ENCODE results near the genes HMGB4 and GJB3.

DNA sequence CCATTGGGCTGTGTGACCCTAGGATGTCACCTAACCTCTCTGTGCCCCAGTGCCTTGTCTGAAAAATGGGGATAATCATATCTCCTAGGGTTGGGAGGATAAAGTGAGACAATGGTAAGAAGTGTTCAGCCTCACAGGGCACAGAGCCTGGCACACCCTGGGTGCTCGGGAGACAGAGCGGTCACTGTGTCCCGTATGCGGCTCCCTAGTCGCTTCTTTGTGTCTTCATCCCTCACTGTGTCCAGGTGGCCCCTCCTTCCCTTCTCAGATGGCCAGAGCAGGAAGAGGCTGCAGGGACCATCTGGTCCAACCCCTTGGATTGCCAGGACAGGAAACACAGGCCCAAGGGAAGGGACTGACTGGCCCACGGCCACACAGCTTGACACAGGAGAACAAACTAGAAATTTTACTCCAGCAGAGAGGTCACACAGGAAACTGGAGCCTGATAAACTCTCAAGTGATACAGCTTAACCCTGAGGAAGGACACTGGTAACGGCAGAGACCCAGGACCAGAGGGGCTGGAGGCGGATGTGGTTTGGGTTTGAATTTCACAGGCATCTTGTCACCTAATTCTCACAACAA lies 11.0 kb downstream of the TRIM62 start:
- PRO-cap: no peak
CAGE:
- cytosol, long polyA minus RNA: no peak
- cytosol, long polyA plus RNA: no peak
- long polyA plus RNA: no peak
- nucleus, long polyA minus RNA: no peak
- nucleus, long polyA plus RNA: no peak

DNA sequence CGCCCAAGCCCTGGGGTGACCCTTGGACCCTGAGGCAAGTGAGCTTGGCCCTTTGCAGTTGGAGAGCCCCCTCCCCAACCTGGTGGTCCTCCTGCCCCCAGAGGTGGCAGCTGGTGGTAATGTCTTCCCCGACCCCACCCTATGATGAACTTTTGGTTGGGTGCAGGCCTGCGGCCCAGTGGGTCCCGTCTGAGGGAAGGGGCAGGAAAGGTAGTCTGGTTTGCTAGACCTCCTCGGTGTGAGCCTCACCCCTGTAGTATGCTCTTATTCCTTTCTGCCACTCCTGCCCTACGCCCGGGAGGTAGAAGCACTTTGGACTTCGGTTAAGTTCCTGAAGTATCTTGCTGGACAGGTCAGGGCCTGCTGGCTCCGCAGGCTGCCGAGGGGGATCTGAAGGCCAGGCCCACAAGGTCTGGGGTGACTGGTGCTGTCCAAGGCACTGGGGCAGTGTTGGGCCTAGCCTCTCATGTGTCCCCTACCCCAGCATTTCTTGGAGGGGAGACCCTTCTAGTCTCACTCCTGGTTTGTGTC lies 1.6 kb downstream of the ZNF362 start:
- PRO-cap: no peak
CAGE:
- cytosol, long polyA minus RNA: no peak
- cytosol, long polyA plus RNA: no peak
- long polyA plus RNA: no peak
- nucleus, long polyA minus RNA: no peak
- nucleus, long polyA plus RNA: no peak

- PRO-cap: no peak
CAGE:
- cytosol, long polyA minus RNA: no peak
- cytosol, long polyA plus RNA: no peak
- long polyA plus RNA: no peak
- nucleus, long polyA minus RNA: no peak
- nucleus, long polyA plus RNA: no peak
Measured at GRCh38 chr1:33267852-33268859, 11.9 kb downstream of the ZNF362 start.

- PRO-cap: bidirectional peak, plus-strand start at chr1:33349232, minus-strand start at chr1:33349259; bidirectional peak, plus-strand start at chr1:33349597, minus-strand start at chr1:33349564; bidirectional peak, plus-strand start at chr1:33350073, minus-strand start at chr1:33349894
CAGE:
- cytosol, long polyA minus RNA: start-site peak on the minus strand at chr1:33349772-33349776, 14 reads
- cytosol, long polyA plus RNA: start-site peak on the minus strand at chr1:33349607-33349941, 21 and 109 reads in 2 replicates
- long polyA plus RNA: start-site peak on the minus strand at chr1:33349623-33349793, 21 and 60 reads in 2 replicates
- nucleus, long polyA minus RNA: start-site peak on the minus strand at chr1:33349189-33349300, 23 reads; start-site peak on the minus strand at chr1:33349790-33349920, 255 reads
- nucleus, long polyA plus RNA: no peak
Measured at GRCh38 chr1:33349070-33349959, 28.4 kb upstream of the A3GALT2 start.

DNA sequence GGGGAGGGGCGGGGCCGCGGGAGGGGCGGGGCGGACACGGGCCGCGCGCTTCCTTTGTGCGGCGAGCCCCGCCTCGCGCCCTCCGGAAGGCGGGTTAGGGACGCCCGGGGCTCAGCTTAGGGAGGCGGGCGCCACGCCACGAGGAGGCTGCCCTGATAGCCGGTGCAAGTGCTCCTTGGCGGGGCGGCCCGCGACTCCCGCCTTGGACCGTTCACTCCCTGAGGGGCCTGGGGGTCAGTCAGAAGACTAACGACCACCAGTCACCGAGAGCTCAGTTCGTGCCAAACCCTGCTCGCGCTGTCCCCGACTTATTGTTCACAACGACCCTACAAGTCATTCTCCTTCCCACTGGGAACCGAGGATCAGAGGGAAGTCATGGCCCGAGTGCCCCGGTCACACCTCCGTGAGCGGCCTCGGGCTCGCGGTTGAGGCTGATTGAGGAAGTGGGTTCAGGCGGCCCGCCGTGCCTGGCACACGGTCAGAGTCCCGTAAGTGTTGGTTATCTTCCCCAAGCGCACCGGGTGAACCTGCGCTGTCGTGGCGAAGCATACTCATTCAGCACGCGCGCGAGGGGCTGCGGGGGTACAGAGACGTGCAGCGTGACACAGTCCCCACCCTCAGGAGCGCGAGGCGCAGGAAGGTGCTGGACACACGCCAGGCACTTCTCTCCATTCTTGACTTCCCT lies 29.2 kb upstream of the A3GALT2 start:
- PRO-cap: bidirectional peak, plus-strand start at position 114 of the sequence, minus-strand start outside the sequence; unidirectional peak, plus-strand start at position 343 of the sequence; bidirectional peak, plus-strand start at position 431 of the sequence, minus-strand start at position 427 of the sequence
CAGE:
- cytosol, long polyA minus RNA: no peak
- cytosol, long polyA plus RNA: no peak
- long polyA plus RNA: no peak
- nucleus, long polyA minus RNA: no peak
- nucleus, long polyA plus RNA: no peak

GRCh38 chr1:33382406-33383152 lies 48.3 kb downstream of the PHC2 start:
- PRO-cap: no peak
CAGE:
- cytosol, long polyA minus RNA: no peak
- cytosol, long polyA plus RNA: no peak
- long polyA plus RNA: no peak
- nucleus, long polyA minus RNA: no peak
- nucleus, long polyA plus RNA: no peak

DNA sequence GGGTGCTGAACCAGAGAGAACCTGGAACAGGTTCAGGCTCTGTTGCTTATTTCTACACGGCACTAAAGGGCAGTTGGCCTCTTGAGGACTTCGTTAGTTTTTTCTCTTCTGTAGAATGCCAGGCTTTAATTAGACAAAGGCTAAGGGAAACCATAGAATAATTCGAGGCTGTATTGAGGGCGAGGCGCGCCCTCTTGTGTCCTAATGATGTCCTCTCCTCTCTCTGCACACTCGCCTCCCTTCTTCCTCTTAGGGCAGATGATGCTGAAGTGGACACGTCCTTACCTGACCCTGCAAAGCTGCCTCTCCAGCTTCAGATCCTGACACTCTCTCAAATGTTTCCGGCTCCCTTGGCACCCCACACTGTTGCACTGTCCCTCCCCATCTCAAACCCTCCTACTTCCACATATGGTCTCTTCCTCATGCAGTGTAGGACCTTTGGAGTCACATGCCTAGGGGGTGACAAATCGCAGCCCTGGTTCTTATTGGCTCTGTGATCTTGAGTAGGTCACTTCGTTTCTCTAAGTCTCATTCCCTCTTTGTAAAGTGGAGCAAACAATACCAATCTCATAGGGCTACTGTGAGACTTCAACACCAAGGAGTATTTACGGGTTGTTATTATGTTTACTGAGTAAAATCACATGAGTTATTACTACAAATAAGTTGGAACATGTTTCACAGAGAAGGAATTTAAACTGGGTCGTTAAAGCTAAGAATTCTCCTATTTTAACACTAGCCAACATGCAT lies 1.8 kb upstream of the ZSCAN20 start:
- PRO-cap: no peak
CAGE:
- cytosol, long polyA minus RNA: no peak
- cytosol, long polyA plus RNA: no peak
- long polyA plus RNA: no peak
- nucleus, long polyA minus RNA: no peak
- nucleus, long polyA plus RNA: no peak

DNA sequence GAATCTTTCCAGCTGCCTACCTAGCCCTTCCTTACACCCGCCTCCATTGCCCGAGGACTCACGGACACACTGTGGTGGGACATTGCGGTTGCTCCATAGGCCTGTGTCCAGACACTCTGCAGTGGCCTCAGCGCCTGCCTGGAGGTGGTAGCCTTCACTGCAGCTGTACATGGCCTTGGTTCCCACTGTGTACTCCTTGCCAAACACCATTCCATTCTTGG lies 99.9 kb downstream of the ZSCAN20 start:
- PRO-cap: no peak
CAGE:
- cytosol, long polyA minus RNA: no peak
- cytosol, long polyA plus RNA: no peak
- long polyA plus RNA: no peak
- nucleus, long polyA minus RNA: no peak
- nucleus, long polyA plus RNA: no peak

DNA sequence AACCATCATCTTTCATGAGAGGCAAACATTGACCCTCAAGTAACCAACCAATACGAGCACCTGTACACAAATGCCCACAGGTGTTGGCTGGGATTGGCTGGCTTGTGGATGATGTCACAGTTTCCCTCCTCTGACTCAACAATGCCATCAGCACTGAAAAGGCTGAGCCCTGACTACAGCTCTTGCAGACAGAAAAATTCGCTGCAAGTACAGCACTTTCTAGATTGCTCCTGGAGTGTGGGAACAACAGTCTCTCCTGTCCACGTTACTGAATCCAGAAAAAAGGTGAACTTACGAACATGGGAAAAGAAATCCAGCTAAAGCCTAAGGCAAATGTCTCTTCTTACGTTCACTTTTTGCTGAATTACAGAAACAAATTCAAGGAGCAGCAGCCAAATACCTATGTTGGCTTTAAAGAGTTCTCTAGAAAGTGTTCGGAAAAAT lies at the start of gene HMGB4:
TSS of gene HMGB4 (plus strand) at position 187 of the 444 bp plus-strand sequence.
- PRO-cap: no peak
CAGE:
- cytosol, long polyA minus RNA: no peak
- cytosol, long polyA plus RNA: no peak
- long polyA plus RNA: no peak
- nucleus, long polyA minus RNA: no peak
- nucleus, long polyA plus RNA: no peak

DNA sequence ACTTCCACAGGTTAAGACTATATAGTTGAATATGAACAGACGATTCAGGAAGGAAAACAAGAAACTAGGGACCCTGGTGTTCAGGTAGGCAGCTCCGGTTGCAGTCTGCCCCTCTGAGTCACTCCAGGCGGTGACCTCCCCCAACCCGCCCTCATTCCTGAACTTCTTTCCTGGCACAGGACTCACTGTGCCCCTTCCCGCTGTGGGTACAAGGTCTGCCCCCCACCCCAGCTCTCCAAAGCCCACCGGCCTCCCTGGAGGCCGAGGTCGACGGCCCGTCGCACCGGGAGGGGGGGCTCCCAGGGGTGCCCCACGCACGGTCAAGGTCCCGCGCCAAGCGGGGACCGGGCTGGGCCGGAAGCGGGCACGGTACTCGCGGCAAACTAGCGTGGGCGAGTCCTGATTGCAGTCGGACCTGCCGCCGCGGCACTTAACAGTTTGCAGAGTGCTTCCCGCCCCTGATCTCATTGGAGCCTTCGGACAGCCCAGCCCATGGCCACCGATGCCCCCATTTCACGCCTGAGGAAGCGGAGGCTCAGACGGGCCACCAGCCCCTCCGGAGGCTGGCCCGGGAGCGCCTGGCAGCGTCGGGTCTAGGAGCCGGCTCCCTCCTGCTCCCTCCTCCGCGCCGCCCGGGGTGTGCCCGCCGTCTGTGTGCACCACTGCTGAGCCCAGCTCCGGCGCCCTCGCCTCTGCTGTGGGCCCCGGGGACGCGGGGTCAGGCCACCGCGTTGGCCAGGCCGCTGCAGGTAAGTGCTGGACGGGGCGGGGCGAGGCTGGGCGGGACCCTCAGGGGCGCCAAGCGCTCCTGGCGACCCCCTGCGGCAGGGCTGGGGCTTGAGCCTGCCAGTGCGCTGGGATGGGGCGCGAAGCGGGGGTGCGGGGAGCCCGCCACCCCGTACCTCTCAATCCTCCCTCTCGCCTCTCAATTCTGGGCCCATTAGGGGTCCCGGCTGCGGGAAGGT lies at the start of gene GJB3:
TSS of gene GJB3 (plus strand) at position 185 of the 965 bp plus-strand sequence.
- PRO-cap: no peak
CAGE:
- cytosol, long polyA minus RNA: no peak
- cytosol, long polyA plus RNA: no peak
- long polyA plus RNA: no peak
- nucleus, long polyA minus RNA: no peak
- nucleus, long polyA plus RNA: no peak

DNA sequence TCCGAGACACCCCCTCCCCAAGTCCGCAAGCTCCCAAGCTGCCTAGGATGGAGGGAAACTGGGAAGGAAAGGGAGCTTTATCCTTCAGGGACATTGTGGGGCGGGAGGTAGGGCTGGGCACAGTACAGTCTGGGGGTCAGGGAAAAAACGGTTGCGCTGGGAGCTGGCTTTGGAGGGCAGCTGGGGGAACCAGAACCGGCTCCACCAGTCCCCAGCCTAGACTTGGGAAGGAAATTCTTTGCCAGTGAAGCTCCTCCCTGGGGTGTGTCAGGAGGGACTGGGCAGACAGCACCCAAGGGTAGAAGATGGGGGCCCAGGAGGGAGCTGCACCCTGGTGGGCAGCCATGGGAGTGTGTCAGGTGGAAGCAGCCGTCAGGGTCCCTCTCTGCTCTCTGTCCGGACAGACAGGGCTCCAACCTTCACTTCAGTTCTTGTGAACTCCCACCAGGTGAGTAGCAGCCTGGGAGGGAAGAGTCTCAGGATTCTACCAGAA lies 1.0 kb downstream of the GJB3 start:
- PRO-cap: no peak
CAGE:
- cytosol, long polyA minus RNA: no peak
- cytosol, long polyA plus RNA: no peak
- long polyA plus RNA: no peak
- nucleus, long polyA minus RNA: no peak
- nucleus, long polyA plus RNA: no peak

- PRO-cap: no peak
CAGE:
- cytosol, long polyA minus RNA: no peak
- cytosol, long polyA plus RNA: no peak
- long polyA plus RNA: no peak
- nucleus, long polyA minus RNA: start-site peak on the minus strand at chr1:34835648-34835661, 20 reads
- nucleus, long polyA plus RNA: no peak
Measured at GRCh38 chr1:34835374-34836176, 24.0 kb downstream of the SMIM12 start.

DNA sequence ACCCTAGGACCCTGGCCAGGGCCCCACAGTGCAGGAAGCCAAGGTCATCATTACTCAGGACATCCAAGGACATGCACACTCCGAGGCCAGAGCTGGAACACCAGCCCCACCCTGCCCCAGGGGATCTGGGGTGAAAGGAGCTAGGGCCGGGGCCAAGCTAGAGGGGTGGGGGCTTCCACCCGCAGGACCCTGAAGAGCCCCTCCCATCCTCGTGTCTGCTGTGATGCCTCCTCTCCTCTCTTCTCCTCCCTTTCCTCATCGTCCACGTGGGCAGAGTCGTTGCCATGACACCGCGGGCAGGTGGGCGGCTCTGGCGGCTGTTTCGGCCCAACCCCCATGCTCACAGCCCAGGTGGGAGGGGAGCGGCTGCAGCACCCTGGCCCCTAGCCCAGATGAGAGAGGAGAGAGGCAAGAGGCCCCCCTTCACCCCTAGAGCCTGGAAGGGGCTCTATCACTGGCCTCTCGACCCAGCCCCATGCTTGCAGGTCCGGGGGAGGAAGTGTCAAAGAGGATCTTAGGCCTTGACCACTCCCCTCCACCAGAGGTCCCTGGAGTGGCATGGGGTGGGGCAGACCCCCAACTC lies 10.6 kb downstream of the DLGAP3 start:
- PRO-cap: no peak
CAGE:
- cytosol, long polyA minus RNA: no peak
- cytosol, long polyA plus RNA: no peak
- long polyA plus RNA: no peak
- nucleus, long polyA minus RNA: no peak
- nucleus, long polyA plus RNA: no peak

DNA sequence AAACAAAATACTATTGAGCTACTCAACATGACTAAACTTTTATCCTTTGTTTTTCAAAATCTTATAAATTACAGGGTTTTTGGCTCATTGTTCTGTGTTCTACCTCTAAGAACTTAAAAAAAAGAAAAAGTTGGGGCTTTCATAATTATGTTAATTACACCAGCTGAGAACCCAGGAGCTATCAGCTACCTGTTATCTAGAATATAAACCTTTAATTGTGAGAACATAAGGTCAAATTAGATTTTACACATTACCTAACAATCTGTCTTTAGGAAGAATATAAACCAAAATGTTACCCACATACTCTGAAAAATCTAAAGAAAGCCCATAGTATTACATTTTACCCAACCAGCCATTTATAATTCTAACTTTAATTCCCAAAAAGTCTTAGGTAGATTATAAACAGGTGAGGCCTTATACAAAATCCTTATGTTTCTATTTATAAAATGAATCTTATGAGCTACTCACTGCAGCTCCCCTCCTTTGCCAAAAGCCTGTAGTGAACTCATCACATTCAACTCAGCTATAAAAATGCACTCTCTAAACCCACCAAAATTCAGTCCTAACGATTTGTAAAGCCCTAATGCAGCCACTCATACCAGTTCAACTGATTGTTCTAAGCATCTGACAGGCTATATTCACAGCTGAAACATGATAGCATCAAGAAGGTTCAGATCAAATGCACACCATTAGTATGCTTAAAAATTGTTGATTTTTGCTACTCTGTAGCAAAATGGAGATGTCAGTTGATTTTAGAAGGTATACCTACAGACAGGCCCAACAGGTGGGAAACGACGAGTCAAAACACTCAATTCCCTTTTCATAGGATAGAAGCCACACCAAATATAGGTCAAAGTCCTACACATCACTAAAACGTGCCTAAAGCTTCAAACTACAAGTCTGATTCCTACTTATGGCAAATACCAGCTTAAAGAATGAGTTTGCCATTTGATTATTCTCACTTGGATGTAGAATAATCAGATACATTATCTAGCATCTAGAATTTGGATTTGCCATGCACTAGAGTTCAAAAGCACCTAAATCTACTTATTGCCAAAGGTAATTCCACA lies 6.9 kb downstream of the SFPQ start:
- PRO-cap: no peak
CAGE:
- cytosol, long polyA minus RNA: no peak
- cytosol, long polyA plus RNA: no peak
- long polyA plus RNA: no peak
- nucleus, long polyA minus RNA: no peak
- nucleus, long polyA plus RNA: no peak

DNA sequence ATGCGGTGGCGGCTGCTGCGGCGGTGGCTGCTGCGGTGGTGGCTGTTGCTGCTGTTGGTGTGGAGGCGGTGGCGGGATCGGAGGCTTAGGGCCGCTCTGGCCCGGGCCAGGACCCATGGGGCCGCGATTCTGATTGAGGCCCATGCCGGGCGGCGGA lies 272 bp downstream of the SFPQ start:
- PRO-cap: no peak
CAGE:
- cytosol, long polyA minus RNA: no peak
- cytosol, long polyA plus RNA: no peak
- long polyA plus RNA: no peak
- nucleus, long polyA minus RNA: no peak
- nucleus, long polyA plus RNA: no peak

DNA sequence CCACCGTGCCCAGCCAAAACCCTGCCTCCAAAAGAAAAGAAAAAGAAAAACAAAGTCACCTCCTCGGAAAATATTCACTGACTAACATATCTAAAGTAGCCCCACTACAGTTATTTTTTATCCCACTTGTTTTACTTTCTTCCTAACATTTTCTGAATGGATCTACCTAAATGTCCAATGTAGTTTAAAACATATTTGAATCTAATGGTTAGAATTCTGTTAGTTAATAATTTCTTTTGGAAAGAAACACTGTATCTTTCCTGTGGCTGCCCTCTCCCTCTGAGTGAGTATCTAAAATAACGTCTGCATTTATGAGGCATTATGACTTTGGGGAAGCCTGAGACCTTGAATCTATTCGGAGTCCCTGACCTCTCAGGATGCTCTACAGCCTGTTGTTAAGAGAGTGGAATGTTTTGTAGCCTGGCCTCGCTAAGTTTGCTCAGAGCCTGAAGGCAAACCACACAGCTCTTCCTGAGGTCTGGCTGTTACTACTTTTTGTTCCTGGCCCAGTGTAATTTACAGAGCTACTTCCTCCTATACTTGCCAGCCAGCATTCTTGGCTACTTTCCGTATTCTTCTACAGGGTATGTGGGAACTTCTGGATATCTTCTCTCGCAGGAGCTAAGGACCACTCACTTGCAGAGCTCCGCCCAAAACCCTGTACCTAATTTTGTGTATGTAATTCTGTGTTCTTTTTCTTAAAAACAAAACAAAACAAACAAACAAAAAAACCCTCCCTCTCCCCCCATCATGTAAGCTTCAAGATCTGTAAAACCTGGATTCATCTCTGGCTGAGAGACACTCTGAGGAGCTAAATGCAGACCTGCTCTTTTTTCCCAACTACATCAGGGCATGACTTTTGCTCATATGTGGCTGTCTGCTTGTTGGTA lies 3.7 kb upstream of the ZMYM4 start:
- PRO-cap: unidirectional peak, minus-strand start at position 490 of the sequence
CAGE:
- cytosol, long polyA minus RNA: no peak
- cytosol, long polyA plus RNA: no peak
- long polyA plus RNA: no peak
- nucleus, long polyA minus RNA: no peak
- nucleus, long polyA plus RNA: no peak

- PRO-cap: no peak
CAGE:
- cytosol, long polyA minus RNA: no peak
- cytosol, long polyA plus RNA: no peak
- long polyA plus RNA: no peak
- nucleus, long polyA minus RNA: no peak
- nucleus, long polyA plus RNA: no peak
Measured at GRCh38 chr1:35360271-35361465, 92.2 kb downstream of the ZMYM4 start.

- PRO-cap: no peak
CAGE:
- cytosol, long polyA minus RNA: no peak
- cytosol, long polyA plus RNA: no peak
- long polyA plus RNA: no peak
- nucleus, long polyA minus RNA: no peak
- nucleus, long polyA plus RNA: no peak
Measured at GRCh38 chr1:35398808-35399247, 130.3 kb downstream of the ZMYM4 start.

- PRO-cap: no peak
CAGE:
- cytosol, long polyA minus RNA: no peak
- cytosol, long polyA plus RNA: no peak
- long polyA plus RNA: no peak
- nucleus, long polyA minus RNA: no peak
- nucleus, long polyA plus RNA: no peak
Measured at GRCh38 chr1:35506288-35506887, 50.8 kb downstream of the KIAA0319L start.

- PRO-cap: no peak
CAGE:
- cytosol, long polyA minus RNA: no peak
- cytosol, long polyA plus RNA: no peak
- long polyA plus RNA: no peak
- nucleus, long polyA minus RNA: no peak
- nucleus, long polyA plus RNA: no peak
Measured at GRCh38 chr1:35556529-35556956, 660 bp downstream of the KIAA0319L start.